ENCODE data around the genes EIF4B, IGFBP6 and TARBP2.

GRCh38 chr12:52873436-52874676, 25.1 kb upstream of the KRT78 start:
- RRBS, 2 experiments: 2 to 6% methylated on average over 23 of the region's 62 CpGs

- RRBS, 2 experiments: no CpG with 5 or more reads among the region's 10 CpGs
Measured at GRCh38 chr12:52876359-52877000, 27.7 kb upstream of the KRT78 start.

GRCh38 chr12:52896564-52897106, 8.2 kb downstream of the KRT8 start:
- RRBS, 2 experiments: no CpG with 5 or more reads among the region's 1 CpG

- RRBS, 2 experiments: no CpG with 5 or more reads among the region's 13 CpGs
Measured at GRCh38 chr12:52897107-52897954, 7.5 kb downstream of the KRT8 start.

DNA sequence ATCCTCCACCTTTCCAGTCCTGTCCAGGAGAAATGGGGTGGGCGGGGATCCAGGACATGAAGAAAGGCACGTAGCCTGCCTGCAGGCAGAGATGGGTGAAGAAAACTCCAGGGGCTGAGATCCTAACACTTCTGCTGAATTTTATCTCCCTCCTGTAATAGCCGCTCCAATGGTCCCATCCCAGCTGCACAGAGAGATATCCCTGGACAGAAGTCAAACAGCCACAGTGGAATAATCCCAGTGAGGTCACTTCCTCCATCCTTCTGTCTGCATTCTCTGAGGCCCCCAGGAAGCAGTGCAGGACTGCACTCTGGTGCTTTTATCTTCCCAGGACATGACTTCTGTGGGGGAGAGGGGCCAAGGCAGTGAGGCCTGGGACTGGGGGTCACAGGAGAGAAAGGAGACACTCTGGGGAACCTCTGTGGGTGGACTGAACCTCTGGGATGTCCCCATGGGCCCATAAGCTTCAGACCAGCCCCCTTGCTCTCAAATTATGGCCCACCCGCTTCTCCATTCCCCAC, 26.4 kb downstream of the KRT18 start:
- RRBS, 2 experiments: no CpG with 5 or more reads among the region's 4 CpGs

DNA sequence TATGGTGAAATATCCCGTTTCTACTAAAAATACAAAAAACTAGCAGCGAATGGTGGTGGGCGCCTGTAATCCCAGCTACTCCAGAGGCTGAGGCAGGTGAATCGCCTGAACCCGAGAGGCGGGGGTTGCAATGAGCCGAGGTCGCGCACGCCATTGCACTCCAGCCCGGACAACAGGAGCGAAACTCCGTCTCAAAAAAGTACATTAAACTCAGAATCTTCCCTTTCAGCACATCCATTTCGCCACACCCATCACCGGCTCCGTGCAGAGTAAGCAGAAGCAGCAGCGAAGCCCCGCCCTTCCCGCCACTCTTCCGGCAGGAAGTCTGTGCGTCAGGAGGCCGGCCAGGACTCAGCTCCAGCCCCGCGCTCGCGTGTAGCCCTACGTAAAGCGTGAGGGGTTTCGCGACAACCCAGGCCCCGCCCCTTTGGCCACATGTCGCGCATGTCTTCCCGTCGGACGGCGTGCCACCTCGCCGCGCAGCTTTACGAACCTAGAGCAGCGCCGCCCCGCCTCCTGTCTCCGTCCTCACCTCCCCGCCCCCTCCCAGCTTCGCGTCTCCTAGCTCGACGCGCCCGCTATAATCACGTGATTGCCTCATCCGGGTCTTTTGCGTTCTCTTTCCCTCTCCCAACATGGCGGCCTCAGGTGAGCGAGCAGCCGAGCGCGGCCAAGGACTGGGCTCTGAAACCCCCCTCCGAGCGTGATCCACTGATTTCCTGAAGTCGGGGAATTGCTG, at the start of gene EIF4B:
EIF4B (plus strand) TSS at position 608 of the 739 bp plus-strand sequence.
- RRBS, 2 experiments: under 1 to 5% methylated on average over 10 of the region's 63 CpGs

DNA sequence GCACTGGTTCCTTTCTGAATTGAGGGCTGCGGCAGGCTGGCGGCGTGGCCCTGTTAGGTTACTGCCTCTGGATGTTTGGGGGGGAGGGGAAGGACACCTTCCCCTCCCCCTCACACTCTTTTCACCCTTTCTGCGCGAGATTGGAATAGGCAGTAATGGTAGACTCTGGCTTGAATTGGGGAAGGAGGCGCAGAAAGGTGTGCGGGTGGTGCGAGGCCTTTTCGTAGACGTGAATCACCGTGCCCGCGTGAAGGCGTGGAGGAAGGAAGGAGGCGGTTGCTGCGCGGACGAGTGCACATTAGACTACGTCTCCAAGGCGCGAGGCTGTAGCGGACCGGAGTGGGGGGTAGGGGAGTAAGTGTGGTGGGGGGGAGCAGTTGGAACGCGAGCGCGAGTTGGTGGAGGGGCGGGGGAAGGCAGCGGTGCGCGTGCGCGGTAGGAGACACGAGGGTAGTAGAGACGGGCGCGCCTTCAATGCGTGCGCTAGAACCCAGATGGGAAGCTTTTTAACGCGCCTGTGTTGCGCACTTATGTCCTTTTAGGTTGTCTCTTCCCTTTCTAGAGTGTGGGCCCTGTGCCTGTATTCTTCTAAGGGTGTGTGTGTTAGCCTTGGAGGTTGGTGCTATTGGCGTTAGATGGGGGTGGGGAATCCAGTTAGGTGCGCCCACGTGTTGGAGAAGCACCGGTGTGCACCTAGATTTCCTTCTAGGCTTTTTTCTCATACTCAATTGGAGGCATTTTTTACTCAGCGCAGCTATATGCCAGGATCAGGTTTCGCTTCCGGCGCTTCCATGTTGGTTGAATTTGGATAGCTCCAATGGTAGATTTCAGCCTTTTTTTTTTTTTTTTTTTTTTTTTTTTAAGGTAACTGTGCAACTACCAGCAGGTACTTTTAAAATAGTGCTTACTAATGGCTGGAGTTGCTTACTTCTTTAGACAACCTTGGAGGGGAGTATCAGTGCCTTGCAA, 616 bp downstream of the EIF4B start:
- RRBS, 2 experiments: 1 to 7% methylated on average over 4 of the region's 50 CpGs

- RRBS, 2 experiments: 2 to 5% methylated on average over 37 to 55 of the region's 96 CpGs
Measured at GRCh38 chr12:53046648-53047533, 3.0 kb upstream of the TNS2 start.

- RRBS, 2 experiments: no CpG with 5 or more reads among the region's 4 CpGs
Measured at GRCh38 chr12:53048079-53048466, 1.8 kb upstream of the TNS2 start.

- RRBS, 2 experiments: 87 to 90% methylated on average over 7 of the region's 28 CpGs
Measured at GRCh38 chr12:53060406-53061207, 10.7 kb downstream of the TNS2 start.

- RRBS, 2 experiments: 23% methylated on average over 1 of the region's 25 CpGs; no CpG with 5 or more reads in 1 of the 2 experiments
Measured at GRCh38 chr12:53097168-53097822, at the start of gene IGFBP6. TSS of gene IGFBP6 (plus strand) at chr12:53097667.

GRCh38 chr12:53220102-53220565, 11.9 kb downstream of the RARG start:
- RRBS, 2 experiments: 2 to 7% methylated on average over 4 of the region's 31 CpGs

- RRBS, 2 experiments: no CpG with 5 or more reads among the region's 6 CpGs
Measured at GRCh38 chr12:53228362-53229070, 3.5 kb downstream of the RARG start.

DNA sequence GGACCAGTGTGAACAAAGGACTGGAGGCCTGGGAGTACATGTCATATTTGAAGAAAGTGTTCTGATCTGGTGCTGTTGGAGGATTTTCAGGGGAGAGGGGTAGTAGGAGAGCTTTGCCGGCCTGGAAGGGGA, 205 bp upstream of the ENSG00000283536 start:
- RRBS, 2 experiments: no CpG with 5 or more reads among the region's 1 CpG

DNA sequence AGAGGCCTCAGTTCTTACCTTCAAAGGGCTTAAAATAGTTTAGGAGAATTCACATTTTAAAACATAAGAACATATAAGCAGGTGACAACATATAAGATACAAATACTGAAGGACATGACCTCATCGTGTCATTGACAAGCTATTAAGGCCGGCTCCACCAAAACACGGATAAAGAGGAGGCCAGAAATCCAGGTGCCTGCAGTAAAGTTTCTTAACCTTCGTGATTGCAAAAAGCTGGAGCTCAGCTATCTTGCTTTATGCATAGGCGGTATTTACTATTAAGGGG, 1.3 kb upstream of the SP1 start:
- RRBS, 2 experiments: no CpG with 5 or more reads among the region's 5 CpGs

DNA sequence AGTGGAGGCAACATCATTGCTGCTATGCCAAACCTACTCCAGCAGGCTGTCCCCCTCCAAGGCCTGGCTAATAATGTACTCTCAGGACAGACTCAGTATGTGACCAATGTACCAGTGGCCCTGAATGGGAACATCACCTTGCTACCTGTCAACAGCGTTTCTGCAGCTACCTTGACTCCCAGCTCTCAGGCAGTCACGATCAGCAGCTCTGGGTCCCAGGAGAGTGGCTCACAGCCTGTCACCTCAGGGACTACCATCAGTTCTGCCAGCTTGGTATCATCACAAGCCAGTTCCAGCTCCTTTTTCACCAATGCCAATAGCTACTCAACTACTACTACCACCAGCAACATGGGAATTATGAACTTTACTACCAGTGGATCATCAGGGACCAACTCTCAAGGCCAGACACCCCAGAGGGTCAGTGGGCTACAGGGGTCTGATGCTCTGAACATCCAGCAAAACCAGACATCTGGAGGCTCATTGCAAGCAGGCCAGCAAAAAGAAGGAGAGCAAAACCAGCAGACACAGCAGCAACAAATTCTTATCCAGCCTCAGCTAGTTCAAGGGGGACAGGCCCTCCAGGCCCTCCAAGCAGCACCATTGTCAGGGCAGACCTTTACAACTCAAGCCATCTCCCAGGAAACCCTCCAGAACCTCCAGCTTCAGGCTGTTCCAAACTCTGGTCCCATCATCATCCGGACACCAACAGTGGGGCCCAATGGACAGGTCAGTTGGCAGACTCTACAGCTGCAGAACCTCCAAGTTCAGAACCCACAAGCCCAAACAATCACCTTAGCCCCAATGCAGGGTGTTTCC, 2.8 kb downstream of the SP1 start:
- RRBS, 2 experiments: no CpG with 5 or more reads among the region's 3 CpGs

DNA sequence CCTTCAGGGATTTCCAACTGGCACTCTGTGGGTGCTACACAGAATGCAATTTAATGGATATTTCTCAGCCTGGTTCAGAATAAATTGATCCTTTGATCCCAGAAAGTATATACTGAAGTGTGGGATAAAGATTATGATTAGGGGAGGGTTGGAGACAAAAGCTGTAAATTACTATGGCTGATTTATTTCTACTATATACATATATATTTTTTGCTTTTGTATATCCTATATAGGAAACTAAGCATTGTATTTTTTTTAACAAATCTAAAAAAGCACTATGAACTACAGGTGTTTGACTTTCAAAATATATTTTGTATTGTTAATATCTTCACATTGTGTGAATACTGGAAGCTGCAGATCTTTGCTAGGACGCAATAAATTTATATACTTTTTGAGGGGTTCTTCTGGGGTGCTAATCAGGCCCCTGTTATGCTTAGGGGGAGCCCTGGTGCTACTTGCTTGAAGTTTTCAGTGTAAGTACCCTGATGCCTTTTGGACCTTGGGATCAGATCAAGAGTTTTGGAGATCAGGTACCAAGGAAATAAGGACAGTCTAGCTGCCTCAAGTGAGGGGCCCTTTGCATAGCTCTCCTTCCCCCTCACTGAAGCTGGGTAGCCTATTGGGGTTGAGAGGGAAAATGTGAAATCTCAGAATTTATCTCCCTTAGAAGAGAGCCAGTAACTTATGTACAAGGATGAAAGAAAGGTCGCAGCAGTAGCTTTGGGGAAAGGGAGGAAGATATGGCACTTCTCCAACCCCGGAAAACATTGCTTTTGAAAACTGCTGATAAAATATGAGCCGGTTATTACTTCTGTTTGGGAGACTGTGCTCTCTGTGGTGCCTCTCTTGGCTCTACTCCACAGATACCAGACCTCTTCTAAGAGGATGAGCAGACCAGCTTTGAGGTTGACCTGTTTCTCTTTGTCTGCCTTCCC, 9.0 kb upstream of the AMHR2 start:
- RRBS, 2 experiments: 89 to 94% methylated on average over 1 of the region's 4 CpGs

DNA sequence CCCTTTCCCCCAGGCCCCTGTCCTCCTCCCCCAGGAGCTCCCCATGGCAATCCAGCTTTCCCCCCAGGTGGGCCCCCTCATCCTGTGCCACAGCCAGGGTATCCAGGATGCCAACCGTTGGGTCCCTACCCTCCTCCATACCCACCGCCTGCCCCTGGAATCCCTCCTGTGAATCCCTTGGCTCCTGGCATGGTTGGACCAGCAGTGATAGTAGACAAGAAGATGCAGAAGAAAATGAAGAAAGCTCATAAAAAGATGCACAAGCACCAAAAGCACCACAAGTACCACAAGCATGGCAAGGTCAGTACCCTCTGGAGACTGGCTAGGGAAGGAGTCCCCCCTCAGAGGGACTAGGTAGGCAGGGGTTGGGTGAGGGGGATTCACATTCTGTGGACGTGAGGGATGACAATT, 1.9 kb downstream of the PRR13 start:
- RRBS, 2 experiments: no CpG with 5 or more reads among the region's 3 CpGs

DNA sequence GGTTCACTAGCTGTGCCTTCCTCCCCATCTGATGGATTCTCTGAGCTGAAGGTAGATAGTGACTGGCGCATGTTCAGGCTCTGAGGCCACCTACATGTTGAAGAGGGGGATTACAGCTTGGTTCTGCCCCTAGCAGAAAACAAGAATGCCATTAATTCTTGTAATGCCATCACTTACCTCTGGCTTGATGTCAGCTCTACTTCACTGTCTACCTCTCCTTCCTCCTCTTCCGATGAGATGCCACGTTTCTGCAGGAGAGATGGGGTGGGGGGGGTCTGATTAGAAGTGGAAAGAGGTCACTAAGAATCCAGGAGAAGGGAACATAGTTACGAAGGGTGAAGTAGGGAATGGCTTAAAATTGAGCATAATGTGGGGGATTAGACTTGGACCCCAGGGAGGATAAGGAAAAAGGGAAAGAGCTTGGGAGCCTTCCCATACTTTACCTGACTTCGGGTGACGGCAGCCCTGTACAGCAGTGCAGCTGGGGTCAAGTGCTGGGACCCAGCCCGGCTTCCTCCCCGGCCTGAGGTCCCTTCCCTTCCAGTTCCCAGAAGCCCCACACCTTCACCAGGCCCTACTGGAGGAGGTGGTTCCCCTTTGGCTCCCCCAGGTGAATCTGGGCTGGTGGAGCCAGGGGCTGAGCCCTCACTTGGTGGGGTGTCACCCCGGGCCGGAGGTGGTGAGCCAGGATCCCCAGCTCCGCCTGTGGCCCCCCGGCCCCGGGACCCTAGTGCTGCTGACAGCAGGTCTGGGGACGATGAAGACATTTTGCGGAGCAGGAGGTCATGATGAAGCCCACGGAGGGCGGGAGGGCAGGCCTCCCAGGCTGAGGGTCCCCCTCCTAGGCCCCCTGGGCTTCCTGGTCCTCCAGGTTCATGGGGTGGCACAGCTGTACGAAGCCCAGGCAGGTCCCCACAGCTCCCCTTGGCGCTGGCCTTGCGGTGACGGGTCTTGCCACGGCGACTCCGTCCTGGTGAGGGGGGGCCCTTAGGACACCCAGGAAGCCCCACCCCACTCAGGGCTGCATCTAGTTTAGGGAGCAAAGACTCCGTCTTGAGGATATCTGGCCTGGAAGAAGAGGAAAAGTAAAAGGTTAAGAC, 16.8 kb downstream of the MAP3K12 start:
- RRBS, 2 experiments: no CpG with 5 or more reads among the region's 25 CpGs

GRCh38 chr12:53500868-53501964, at the start of gene TARBP2:
TSS of gene TARBP2 (plus strand) at chr12:53501283.
- RRBS, 2 experiments: 5% methylated on average over 9 to 25 of the region's 72 CpGs

Data from Panc1 (cell line).